ENCODE results near the genes ZNF607 and ZNF573.

GRCh38 chr19:37363440-37363770 lies 7.5 kb upstream of the ZNF527 start:
- PRO-cap = no peak
- RAMPAGE, long total RNA = no peak

- PRO-cap = bidirectional peak, plus-strand start at chr19:37506428, minus-strand start at chr19:37506386
- RAMPAGE, long total RNA = start-site peak on the plus strand at chr19:37506402-37506457, 10 reads
Observed at GRCh38 chr19:37505968-37506668, 621 bp upstream of the ZNF793 start.

DNA sequence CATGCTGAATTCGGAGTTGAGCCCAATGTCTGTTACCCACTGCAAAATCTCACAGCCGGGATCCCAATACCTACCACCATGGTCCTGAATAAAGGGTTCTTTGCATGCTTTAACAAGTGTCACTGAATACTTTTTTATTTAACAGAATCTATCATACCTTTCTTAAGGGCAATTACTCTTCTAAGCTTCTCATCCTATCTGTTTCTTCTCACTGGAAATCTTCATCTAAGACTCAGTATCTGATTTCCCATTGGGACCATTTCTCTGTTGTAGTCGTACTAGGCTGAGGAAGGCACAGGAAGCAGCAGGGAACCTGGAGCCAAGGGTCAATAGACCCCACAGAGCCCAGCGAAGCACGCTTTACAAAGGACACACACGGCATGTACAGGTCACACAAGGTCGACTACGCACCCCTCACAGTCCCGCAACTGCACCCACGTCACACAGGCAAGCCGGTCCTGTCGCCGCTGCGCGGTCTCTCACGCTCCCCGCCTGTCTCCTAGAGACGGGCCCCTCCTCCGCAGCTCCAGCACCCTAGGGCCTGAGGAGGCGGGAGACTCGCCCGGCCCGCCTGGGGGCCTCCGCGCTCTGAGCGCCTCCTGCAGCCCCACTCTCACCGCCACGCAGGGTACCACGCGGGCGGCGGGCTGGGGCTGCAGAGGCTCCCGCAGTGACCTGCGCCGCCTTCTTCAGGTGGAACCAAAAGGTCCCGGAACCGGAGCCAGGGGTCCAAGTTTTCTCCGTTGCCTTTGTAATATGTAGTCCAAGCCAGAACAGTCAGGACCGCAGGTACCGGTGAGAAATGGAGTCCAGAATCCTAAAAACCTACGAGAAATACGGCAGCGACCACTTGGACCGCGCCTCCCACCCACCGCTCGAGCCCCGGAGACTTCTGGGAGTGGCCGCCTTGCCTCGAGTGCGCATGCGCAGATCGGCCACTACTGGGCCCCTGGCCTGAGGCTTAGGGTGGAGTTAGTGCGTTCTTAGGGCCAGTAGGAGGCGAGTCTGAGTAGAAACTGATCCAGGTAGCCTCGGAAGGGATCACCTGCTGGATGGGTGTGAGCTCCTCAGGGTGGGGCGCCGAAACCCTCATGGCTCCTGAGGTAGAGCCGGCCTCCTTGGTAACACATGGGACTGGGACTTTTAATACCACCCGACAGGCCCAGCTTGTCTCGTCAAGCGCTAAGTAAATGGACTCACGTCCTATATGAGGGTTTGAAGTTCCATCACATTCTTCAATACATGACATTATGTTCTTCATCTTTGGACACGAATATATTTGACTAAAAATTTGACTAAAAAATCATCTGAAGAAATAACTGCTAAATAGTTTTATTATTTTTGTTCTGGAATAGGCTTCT lies at the start of gene ZNF607:
Gene ZNF607 (minus strand): TSS at position 904 of the 1,361 bp plus-strand sequence.
- PRO-cap = bidirectional peak, plus-strand start at position 978 of the sequence, minus-strand start at position 877 of the sequence
- RAMPAGE, long total RNA = start-site peak on the minus strand centred at position 876 of the sequence, 38 bp wide, 27 reads

DNA sequence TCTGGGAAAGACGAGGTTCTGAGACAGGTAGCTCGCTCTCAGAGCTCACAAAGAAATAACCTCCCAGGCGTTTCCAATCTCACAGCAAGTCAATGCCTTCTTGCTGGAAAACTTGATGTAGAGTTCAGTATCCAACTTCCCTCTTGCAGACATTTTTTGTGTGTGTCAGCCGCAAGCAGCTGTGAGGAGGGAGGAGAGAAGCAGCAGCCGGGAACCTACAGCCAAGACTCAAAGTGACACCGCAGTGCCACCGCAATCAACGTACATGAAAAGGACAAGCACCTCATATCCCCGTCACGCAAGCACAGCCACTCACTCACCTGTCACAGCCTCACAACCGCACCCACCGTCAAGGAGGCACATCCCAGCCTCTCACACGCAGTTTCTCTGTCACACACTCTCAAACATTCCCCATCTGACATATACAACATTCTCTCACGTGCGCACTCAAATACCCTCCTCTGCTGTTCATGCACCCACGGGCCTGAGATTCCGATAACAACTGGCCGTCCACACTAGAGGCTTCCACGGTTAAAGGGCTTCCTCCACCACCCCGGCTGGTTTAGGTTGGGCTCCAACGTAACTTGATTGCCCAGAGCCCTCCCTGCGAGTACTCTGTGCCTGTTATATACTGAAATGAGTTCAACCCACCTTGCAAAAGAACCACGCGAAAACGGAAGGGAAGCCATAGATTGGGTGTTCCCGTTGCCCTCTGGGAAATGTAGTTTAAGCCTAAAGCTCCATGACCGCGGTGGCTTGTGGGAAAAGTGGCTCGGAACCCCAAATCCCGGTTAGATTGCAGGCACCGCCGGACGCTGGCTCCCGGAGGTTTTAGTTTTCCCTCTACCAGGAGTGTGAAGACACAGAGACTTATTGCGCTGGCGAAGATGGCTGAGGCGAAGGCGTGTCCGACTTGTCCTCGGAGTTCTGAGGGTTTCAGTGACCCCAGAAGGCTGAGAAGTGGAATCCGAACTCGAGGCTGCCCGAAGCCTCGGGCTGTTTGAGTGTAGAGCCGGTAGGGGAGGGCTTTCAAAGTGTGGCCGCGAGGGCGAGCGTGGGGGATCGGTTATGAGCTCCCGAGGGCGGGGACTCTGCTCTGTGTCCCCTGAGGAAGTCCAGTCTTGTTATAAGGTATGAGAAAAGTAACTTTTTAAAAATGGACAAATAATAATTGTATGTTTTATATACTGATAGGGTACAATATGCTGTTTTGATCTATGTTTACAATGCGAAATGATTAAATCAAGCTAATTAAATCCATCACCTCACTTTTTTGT lies at the start of gene ZNF573:
Gene ZNF573 (minus strand): TSS at position 694 of the 1,277 bp plus-strand sequence.
- PRO-cap = bidirectional peak, plus-strand start at position 783 of the sequence, minus-strand start at position 701 of the sequence; unidirectional peak, minus-strand start at position 1,002 of the sequence
- RAMPAGE, long total RNA = start-site peak on the minus strand centred at position 674 of the sequence, 82 bp wide, 80 reads

- PRO-cap = bidirectional peak, plus-strand start at chr19:38005204, minus-strand start at chr19:38005003
- RAMPAGE, long total RNA = no peak
Observed at GRCh38 chr19:38004880-38005273, 97.9 kb downstream of the SIPA1L3 start.

DNA sequence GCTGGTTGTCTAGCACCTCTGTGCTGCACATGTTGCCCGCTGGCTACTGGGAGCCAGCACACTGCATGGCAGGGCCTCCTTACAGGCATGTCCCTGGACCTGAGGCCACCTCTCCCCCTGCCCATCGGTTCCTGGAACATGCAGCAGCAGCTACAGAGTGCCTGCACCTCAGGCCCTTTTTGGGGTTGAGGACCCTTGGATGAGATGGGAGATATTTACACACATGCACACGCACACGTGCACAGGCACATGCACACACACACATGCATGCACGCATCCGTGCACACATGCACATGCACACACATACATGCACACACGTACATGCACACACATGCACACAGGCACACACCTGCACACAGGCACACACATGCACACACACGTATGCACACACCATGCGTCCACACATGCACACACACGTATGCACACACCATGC lies 112.4 kb downstream of the DPF1 start:
- PRO-cap = no peak
- RAMPAGE, long total RNA = start-site peak on the plus strand centred at position 192 of the sequence, 97 bp wide, 9 reads

DNA sequence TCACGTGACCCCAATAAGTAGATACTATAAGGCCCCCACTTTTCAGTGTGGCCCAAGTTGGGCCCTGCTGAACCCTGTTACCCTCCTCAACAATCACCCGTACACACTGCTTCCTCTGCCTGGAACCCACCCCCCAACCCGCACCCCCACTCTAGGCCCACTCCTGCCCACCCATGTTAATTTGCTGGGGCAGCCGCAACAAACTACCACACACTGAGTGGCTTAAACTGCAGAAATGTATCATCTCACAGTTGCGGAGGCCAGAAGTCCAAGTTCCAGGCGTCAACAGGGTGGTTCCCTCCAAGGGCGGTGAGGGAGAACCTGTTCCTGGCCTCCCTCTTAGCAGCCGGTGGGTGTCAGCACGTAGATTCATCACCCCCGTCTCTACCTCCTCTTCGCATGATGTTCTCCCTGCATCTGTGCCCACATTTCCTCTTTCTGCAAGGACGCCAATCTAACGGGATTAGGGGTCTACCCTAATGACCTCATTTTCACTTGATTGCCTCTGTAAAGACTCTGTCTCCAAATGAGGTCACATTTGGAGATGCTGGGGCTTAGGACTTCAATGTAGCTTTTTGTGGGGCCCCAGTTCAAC lies 38.6 kb downstream of the DPF1 start:
- PRO-cap = no peak
- RAMPAGE, long total RNA = no peak

DNA sequence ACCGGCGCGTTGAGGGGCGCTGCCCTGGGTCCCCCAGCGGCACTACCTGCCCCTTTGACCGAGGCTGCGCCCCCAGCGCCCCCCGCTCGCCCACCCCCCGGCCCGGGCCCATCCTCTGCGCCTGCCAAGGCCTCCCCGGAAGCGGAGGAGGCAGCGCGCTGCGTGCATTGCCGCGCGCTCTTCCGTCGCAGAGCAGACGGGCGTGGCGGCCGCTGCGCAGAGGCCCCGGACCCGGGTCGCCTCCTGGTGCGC lies 7.1 kb downstream of the SPRED3 start:
- PRO-cap = no peak
- RAMPAGE, long total RNA = no peak

- PRO-cap = no peak
- RAMPAGE, long total RNA = no peak
Observed at GRCh38 chr19:38452809-38453179, 19.3 kb downstream of the RYR1 start.

DNA sequence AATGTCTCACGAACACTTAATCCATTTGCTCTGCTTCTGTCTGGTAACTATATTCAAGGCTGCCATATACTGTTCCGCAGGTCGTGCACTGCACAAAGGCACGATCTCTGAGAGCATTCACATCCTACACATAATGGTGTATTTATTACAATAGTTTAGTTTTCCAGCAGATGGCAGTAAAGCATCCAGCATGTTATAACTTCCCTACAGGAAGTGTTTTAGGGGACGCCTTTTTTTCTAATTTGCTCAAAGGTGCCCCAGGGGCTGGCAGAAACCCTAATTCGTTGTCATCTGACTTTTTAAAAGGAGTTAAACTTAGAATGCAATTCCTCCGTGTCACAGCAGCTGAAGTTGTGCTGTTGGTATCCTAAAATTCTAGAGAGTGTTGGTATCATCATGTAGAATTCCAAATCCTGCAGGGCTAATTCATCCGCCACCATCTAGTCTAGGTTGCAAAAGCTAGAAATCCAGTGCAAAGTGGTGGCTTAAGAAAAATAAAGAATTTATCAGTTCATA lies 73.3 kb downstream of the MAP4K1 start:
- PRO-cap = no peak
- RAMPAGE, long total RNA = no peak

DNA sequence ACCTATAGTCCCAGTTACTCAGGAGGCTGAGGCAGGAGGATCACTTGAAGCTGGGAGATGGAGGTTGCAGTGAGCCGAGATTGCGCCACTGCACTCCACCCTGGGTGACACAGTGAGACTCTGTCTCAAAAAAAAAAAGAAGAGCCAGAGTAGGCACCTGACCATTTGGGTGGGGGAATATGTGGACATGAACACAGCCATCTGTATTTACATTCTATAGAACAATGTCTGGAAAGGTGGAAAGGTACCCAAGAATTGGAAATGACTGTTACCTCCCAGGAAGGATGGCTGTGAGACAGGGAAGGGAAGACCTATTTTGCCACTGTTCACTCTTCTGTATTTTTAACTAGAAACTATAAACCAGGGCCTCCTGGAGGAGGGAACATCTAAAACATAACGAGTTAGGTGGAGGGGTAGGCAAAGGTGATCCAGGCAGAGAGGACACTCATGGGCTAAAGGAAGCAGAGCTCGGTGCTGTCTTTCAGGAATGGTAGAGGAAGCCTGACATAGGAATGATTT lies 5.7 kb downstream of the EIF3K start:
- PRO-cap = no peak
- RAMPAGE, long total RNA = no peak

- PRO-cap = no peak
- RAMPAGE, long total RNA = no peak
Observed at GRCh38 chr19:38638281-38638814, 9.1 kb upstream of the ACTN4 start.

DNA sequence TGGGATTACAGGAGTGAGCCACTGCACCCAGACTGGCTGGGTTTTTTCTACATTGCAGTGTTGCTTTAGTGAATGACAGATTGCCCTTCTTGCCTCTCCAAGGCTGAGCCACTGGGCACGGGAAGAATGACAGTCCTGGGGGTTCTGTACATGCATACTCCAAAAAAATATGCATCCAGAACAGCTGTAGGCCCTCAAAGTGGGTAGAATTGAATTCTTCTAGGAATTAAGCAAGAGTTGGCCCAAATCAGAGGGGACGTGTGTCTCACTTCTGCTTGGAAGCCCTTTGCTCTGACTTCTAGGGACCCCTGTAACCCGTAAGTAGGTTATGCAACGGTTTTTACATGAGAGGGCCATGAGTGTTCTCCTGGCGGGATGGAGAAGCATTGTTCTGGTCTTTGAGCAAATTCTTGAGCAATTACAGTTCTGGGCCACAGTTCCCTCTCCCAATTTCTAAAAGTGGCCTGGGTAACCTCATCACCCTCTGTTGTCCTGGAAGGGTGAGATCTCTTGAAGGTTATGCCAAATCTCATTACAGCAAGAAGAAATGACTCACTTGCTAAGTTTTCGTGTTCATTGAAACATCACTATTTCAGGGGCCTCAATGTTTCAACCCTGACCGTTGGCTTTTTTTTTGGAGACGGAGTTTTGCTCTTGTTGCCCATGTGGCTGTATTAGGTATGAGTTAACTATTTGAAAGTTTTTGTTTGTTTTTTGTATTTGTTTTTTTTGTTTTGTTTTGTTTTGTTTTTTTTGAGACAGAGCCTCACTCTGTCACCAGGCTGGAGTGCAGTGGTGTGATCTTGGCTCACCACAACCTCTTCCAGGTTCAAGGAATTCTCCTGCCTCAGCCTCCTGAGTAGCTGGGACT lies 3.8 kb downstream of the ACTN4 start:
- PRO-cap = no peak
- RAMPAGE, long total RNA = no peak

- PRO-cap = no peak
- RAMPAGE, long total RNA = no peak
Observed at GRCh38 chr19:38671601-38672312, 24.3 kb downstream of the ACTN4 start.

- PRO-cap = no peak
- RAMPAGE, long total RNA = no peak
Observed at GRCh38 chr19:38697655-38698307, 46.5 kb downstream of the CAPN12 start.

DNA sequence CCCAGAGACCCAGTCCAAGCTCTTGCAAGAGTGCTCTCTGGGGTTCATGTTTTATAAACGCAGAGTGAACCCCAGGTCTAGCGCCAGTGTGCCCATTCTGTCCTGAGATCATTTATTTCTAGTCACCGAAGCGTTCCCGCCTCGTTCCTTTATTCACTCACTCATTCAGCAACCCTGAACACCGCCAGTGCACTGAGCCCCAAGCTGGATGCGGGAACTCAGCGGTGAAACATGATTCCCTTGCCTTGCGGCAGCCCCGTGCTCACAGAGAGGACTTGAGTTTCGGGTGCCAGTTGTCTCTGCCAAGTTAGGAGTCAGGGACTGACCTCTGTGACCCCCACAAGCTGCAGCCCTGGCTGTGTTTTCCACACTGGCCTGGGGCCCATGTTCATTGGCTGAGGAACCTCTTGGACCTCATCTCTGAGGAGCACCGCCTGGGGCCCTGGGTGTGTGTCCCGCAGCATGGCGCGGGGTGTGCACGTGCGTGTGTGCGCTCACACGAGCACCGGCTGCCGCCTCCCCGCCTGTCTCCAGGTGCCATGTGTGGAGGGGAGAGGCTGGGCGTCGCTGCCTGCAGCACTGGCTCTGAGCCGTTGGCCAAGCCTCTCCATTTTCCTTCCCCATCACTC lies 31.1 kb downstream of the CAPN12 start:
- PRO-cap = no peak
- RAMPAGE, long total RNA = no peak

DNA sequence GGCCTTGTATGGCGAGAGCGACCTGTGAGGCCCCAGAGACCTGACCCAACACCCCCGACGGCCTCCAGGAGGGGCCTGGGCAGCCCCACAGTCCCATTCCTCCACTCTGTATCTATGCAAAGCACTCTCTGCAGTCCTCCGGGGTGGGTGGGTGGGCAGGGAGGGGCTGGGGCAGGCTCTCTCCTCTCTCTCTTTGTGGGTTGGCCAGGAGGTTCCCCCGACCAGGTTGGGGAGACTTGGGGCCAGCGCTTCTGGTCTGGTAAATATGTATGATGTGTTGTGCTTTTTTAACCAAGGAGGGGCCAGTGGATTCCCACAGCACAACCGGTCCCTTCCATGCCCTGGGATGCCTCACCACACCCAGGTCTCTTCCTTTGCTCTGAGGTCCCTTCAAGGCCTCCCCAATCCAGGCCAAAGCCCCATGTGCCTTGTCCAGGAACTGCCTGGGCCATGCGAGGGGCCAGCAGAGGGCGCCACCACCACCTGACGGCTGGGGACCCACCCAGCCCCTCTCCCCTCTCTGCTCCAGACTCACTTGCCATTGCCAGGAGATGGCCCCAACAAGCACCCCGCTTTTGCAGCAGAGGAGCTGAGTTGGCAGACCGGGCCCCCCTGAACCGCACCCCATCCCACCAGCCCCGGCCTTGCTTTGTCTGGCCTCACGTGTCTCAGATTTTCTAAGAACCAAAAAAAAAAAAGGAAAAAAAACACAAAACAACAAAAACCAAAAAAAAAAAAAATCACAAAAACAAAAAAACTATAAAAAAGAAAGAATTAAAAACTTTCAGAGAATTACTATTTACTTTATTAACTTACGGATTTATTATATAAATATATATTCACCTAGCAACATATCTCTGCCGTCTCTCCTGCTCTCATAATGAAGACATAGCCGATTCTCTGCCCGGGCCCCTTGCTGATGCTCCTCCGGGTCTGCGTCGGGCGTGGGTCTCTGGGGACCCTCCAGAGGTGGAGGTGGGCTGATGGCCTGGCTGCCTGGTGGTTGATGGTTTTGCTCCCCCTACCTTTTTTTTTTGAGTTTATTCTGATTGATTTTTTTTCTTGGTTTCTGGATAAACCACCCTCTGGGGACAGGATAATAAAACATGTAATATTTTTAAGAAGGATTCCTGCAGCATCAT lies 14.5 kb downstream of the CAPN12 start:
- PRO-cap = no peak
- RAMPAGE, long total RNA = no peak

GRCh38 chr19:38730743-38730995 lies 13.6 kb downstream of the CAPN12 start:
- PRO-cap = no peak
- RAMPAGE, long total RNA = no peak

GRCh38 chr19:38733607-38734696 lies 10.3 kb downstream of the CAPN12 start:
- PRO-cap = no peak
- RAMPAGE, long total RNA = no peak

DNA sequence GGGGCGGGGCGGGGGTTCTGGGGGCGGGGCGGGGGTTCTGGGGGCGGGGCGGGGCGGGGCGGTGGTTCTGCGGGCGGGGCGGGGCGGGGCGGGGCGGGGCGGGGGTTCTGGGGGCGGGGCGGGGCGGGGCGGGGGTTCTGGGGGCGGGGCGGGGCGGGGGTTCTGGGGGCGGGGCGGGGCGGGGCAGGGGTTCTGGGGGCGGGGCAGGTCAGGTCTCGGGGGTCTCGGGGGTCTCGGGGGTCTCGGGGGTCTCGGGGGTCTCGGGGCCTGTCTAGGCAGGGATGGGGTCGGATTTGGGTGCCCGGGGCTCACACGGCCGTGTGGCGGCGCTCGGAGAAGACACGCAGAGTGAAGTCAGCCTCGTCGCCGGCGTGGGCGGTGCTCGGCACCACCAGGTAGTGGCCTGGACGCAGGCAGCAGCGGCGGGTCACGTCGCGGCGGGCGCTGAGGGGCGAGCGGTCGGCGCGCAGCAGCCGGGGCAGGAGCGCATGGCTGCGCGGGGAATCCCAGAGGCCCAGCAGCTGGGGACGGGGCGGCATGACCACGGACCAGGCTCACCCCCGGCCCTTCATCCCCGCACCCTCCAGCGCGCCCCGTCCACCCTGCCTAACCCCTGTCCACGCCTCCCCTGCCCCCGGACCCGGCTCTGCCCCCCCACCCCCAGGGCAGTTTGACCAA lies 8.3 kb downstream of the CAPN12 start:
- PRO-cap = unidirectional peak, plus-strand start at position 430 of the sequence
- RAMPAGE, long total RNA = no peak